ENCODE measurements around a stretch of chr10.

DNA sequence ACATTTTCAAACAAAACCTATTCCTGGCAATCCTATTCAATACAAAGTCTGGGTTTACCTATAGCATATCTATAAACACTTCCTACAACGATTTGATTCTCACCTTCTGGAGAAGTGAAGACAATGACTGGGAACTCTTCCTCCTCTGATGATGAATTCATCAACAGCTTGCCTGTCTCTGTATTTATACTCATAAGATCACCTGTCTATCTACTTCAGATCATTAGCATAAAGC, 32.8 kb downstream of the IDE start:
- PRO-cap = no peak

DNA sequence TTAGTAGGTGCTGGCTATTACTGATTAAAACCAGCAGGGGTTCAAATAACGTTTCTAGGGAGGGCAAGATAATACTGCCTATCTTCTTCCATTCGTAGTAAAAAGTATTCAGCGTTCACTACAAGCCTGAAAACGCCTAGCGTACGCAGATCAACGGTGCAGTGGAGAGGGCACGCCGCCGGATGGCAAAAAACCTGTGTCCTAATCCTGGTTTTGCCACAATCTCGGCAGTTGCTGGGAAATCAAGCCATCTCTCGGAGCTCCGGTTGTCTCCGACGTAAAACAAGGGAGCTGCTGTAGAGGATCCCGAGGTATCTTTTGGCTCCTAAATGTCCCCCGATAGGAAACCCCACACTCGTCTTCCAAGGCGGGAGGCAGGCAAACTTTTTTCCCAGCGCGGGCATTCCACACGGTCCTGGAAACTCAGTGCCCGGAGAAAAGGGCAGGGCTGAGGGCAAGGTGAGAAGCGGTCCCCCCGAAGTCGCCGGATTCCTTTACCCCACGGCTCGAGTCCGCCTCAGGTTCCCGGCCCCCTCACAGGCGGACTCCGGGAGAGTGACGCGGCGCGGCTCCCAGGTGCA, 779 bp downstream of the IDE start:
- PRO-cap = unidirectional peak, plus-strand start at position 148 of the sequence

GRCh38 chr10:92742044-92743005, 52.6 kb downstream of the HHEX start:
- PRO-cap = no peak

GRCh38 chr10:92872876-92873453, 24.6 kb downstream of the EXOC6 start:
- PRO-cap = no peak

DNA sequence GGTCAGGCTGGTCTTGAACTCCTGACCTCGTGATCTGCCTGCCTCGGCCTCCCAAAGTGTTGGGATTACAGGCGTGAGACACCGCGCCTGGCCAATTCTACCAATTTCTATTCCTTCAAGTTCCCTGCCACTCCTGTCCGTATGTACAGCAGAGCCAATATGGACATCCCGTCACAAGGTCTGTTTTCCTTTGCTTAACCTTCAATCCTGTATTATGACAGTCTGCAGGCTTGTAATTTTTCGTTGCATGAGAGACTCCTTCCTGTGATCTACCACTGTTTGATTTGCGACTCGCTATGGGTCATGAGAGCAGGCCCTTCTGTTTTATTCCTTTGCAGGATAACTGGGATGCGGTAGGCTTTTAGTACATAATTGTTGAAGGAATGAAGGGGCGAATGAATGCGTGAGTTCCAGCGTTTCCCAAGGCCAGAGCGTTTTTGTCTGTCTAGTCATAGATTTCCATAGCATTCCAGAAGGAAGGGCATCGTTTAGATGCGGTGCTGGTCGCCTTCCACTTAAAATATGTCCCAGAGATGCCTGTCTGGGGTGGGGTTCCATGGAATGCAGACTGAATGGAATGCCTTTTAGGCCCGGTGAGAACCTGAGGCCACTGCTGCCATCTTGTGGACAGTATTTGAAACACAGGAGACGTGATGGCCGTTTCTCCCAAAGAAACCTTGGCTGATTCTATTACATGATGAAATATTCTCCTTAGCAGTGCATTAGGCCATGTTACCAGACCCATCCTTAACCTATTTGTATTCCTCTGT, 193.3 kb downstream of the MYOF start:
- PRO-cap = no peak

GRCh38 chr10:93386475-93387220, 95.5 kb downstream of the MYOF start:
- PRO-cap = no peak

DNA sequence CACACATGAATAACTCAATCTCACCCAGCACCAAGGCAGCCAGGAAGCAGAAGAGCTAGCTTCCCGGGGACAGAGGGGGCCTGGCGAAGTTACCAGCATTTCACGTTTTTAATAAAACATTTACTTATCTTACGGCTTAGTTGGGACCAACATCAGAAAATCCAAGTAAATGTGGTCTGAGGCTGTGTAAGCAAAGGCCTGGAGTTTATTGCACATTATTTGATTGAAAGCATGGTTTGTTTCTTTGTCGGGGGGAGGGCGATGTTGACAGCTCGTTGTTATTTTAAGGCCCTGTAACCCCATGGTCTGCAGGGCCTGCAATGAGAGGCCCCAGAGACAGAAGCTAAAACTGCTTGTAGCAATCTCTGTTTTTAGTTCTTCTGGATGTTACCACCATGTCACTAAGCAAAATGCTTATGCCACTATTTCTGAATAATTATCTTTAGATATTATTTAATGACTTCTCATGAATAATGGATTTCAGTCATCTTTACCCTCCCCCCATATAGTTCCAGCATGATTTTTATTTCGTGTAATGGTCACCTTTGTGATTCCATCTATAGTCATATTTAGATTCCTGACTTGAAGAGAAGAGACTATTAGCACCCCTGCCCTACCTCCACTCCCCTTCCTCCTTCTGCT, 88.9 kb downstream of the MYOF start:
- PRO-cap = no peak

DNA sequence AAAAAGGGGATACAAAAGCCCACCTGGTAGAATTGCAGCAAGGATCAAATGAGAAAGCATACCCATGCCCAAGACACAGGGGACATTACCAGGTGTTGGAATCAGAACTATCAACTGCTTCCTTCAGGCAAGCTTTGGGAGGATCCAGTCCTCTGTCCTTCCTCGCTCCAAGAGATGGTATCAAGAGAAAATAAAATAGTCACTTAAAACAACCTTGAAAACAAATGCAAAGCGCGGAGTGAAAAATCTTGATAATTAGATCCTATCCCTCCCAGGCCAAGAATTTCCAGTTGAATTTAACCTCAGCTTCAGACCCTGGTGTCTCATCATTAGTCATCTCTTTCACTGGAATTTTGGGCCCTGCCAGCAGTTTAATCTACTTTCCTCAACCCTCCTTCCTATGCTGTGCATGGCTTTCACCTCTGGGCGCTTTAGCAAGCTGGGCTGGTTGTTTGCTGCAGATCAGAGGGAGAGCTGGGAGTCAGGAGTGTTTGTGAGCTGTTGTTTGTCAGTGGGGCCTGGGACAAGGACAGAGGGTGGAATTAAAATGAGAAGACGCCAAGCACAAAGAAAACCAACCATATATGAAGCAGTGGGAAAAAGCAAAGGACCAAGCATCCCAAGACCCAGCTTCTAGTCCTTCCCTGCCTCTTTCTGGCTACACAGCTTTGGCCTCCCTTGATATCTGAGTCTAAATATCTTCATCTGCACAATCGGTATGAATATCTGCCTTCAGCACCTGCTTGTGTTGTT, 13.6 kb downstream of the MYOF start:
- PRO-cap = no peak

DNA sequence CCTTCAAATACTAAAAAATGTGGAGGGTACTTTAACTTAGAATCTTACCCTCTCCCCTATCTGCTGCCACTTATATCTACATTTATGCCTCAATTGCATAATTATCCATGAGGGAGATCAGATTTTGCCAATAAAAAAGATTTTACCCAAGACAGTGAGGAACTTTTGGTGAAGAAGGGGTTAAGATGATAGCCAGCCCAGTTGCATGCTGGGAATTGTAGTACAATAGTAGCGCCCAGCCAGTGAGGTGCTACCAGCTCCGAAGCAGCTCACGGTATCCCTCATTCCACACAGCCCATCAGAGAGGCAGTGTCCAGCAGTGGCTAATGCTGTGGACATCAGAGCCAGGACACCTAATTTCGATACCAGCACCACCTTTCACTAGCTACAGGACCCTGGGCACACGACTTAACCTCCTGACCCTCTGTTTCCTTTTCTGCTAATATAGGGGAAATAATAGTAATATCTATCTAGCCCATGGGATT, 5.9 kb upstream of the LGI1 start:
- PRO-cap = no peak

GRCh38 chr10:93807046-93807451, 49.3 kb downstream of the LGI1 start:
- PRO-cap = no peak

DNA sequence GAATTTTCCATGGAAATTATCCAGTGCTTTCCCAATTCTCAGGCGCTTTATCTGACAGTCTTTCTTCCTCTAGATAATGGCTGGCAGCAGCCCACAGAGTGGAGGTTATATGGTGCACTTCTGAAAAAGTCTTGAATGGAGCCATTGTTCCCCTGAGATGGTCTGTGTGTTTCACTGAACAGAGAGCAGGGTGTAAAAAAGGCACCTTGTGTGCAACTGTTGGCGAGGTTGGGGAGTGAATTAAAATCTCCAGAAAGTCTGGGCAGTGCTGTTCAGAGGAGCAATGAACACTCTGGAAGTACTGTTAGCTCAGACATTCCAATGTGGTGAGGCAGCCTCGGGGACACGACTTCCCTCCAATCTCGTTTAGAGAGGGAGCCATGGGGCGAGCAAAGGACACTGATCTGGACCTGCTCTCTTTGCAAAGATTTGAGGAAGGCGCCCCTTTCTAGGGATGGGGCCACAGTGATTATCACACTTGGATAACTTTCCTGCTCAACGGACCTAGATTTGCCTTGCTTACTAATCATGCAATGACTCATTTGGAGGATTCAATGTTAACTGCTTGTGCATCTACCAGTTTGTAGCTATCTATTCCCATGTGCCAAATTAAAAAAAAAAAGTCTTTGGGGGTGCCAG, 1.9 kb upstream of the PLCE1 start:
- PRO-cap = no peak

DNA sequence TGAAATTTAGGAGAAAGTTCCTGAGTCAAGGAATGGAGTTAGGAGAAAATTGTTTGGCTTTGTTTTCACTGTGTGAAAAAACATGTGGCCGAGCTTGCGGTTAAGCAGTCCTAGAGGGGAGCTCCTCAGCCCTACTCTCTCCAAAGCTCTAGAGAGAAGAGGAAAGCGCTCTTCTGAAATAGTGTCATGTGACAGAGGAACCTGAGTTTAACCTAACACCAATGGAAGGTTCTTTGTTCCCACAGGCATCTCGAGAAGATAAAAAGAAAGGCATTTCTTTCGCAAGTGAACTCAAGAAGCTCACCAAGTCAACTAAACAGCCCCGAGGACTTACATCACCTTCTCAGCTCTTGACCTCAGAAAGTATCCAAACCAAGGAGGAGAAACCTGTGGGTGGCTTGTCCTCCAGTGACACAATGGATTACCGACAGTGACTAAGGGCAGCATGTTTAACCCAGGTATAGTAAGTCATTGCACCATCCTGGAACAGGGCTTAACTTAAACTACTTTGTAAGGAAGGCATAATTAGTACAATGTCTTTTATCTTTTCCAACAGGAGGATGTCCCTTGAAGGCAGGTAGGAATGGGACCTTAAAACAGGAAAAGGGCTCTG, 38.0 kb downstream of the NOC3L start:
- PRO-cap = no peak

DNA sequence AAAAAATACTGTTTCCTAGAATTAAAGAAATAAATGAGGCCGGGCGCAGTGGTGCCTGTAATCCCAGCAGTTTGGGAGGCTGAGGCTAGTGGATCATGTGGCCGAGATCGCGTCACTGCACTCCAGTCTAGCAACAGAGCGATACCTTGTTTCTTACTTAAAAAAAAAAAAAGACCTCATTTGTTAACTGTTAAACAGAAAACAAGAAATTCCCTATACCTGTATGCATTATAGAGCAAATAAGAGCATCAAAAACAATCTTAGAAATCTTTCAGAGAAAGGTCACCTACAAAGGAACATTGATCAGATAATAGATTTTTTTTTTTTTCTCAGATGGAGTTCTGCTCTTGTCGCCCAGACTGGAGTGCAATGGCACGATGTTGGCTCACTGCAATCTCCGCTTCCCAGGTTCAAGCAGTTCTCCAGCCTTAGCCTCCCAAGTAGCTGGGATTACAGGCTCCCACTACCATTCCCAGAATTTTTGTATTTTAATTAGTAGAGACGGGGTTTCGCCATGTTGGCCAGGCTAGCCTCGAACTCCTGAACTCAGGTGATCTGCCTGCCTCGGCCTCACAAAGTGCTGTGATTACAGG, 64.8 kb downstream of the HELLS start:
- PRO-cap = no peak

GRCh38 chr10:94936687-94936871, 1.9 kb upstream of the CYP2C9 start:
- PRO-cap = no peak

DNA sequence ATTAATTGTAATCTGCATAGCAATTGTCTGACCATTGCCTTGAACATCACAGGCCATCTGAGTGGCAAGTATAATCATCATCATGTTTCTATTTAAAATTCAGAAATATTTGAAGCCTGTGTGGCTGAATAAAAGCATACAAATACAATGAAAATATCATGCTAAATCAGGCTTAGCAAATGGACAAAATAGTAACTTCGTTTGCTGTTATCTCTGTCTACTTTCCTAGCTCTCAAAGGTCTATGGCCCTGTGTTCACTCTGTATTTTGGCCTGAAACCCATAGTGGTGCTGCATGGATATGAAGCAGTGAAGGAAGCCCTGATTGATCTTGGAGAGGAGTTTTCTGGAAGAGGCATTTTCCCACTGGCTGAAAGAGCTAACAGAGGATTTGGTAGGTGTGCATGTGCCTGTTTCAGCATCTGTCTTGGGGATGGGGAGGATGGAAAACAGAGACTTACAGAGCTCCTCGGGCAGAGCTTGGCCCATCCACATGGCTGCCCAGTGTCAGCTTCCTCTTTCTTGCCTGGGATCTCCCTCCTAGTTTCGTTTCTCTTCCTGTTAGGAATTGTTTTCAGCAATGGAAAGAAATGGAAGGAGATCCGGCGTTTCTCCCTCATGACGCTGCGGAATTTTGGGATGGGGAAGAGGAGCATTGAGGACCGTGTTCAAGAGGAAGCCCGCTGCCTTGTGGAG, 3.3 kb downstream of the CYP2C9 start:
- PRO-cap = no peak

GRCh38 chr10:95288265-95288908, 2.4 kb downstream of the PDLIM1 start:
- PRO-cap = no peak

DNA sequence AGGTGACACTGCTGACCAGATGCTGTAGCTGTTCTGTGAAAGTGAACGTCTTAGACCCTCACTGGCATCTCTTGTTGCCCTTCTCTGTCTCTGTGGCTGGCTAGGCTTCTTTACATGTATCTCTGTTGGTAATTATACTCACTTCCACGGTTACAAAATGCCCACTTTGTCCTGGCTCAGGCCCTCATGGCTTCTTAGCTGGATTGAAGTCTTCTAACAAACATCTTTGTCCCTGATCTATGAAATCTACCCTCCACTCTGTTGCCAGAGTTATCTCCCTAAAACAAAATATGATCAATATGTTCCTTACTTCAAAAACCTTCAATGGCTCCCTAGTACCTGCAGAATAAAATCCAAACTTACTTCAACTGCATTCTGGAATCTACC, 30.1 kb upstream of the PDLIM1 start:
- PRO-cap = no peak

- PRO-cap = no peak
These were observed 52.8 kb upstream of the PDLIM1 start for GRCh38 chr10:95343580-95343945.

GRCh38 chr10:95391251-95391765, 100.5 kb upstream of the PDLIM1 start:
- PRO-cap = unidirectional peak, minus-strand start at chr10:95391531

DNA sequence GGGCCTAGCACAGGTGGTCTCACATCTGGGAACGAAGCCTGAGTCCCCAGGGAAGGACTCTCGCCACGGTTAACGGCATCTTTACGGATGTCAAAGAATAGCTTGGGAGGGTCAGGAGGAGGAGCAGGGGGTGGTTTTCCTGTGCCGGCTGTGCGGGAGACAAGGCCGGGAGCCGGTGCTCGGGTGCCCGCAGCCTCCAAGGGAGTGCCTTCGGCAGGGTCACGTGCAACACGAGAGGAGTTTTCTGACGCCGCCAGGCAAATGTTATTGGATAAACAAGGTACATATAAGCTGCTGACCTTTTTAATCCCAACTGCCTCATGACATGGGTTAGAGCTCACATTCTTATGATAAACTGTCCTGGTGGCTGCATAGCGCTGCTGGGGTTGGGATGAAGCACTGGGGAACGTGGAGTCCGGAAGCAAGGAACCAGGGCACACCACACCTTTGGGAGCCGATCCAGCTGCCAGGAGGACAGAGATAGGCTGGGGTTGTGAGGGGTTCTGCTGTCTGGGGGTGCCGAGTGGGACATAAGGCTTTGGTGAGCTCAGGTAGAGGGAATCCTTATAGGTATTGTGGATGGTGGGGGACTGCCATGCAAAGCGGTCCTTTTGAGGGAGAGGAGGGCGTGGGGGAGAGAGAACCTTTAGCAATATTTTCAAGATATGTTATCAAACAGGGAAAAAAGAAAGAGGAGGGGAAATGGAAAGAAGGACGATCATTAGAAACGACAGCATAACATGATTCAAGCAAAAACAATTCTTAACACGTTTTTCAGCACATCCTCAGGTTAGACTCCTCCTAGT, 124.9 kb upstream of the PDLIM1 start:
- PRO-cap = bidirectional peak, plus-strand start at position 353 of the sequence, minus-strand start at position 206 of the sequence

Measured in tibial artery (tissue), 1 donor.